Cytotoxic T cell (primary cell): ENCODE measurements around the genes RPN2 and VSTM2L.

- PRO-cap, 2 experiments: peak in 1 of 2 experiments; most common plus-strand start chr20:36645571 (in 1); most common minus-strand start chr20:36645585 (in 1)
Observed at GRCh38 chr20:36645448-36645730, 607 bp downstream of the SLA2 start.

GRCh38 chr20:36676756-36677092 is 30.7 kb upstream of the SLA2 start:
- PRO-cap, 2 experiments: no peak in any of the 2 experiments

DNA sequence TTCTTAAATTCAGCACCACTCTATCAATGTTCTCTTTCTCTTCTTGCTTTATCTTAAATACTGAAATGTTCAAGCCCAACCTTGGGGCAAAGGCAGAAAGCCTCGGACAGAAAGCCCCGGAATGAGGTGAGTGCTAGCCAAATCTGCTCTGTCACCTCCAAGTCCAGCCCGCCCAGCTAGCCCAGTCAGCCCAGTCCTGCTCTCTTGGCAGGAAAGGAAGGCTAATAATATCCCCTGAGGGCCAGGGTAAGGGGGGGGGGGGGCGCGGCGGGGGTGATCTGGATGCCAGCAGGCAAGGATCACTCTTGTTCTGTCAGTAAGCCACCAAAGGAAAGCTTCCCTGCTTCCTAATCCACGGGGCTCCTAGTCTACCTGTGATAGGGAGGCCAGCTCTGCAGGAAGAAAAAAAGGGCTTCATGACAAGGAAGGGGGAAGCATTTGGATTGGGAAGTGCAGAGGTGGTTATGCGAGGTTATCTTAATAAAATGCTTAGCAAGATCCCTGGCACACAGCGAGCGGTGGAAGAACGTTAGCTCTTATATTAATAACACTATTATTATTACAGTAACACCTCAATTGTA is 1.1 kb downstream of the NDRG3 start:
- PRO-cap, 2 experiments: no peak in any of the 2 experiments

- PRO-cap, 2 experiments: no peak in any of the 2 experiments
Observed at GRCh38 chr20:36813831-36814204, 40.3 kb upstream of the DSN1 start.

GRCh38 chr20:36819523-36820115 is 43.7 kb downstream of the SOGA1 start:
- PRO-cap, 2 experiments: no peak in any of the 2 experiments

GRCh38 chr20:36887804-36888221 is 11.9 kb downstream of the TLDC2 start:
- PRO-cap, 2 experiments: no peak in any of the 2 experiments

DNA sequence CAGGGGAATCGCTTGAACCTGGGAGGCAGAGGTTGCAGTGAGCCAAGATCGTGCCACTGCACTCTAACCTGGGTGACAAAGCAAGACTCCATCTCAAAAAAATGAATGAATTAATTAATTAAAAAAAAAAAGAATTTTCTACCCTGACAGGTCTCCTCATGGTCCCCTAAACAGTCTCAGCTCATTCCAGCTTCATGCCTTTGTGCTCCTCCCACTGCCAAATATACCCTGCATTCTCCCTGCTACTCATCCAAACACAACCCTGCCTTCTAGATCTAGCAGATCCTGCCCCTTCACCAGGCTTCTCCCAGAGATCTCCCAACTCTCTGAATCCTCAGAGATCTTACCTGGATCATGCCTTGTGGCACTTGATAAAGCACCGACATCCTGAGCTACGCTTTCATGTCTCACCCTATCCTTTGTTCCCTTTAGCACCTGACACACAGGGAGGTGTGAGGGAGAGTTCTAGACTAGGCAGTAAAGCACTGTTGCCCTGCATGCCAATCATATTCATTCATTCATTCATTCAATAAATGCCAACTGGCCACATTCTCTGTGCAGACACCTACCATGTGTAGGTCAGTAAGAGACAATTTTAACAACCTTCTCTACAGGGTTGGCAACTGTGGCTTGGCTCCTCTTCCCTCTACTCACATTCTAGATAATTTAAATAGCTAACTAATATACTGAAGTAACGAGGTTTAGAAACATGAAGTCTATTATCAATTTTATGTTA is 21.0 kb downstream of the TLDC2 start:
- PRO-cap, 2 experiments: peak in 1 of 2 experiments; most common minus-strand start position 219 of the sequence (in 1)

DNA sequence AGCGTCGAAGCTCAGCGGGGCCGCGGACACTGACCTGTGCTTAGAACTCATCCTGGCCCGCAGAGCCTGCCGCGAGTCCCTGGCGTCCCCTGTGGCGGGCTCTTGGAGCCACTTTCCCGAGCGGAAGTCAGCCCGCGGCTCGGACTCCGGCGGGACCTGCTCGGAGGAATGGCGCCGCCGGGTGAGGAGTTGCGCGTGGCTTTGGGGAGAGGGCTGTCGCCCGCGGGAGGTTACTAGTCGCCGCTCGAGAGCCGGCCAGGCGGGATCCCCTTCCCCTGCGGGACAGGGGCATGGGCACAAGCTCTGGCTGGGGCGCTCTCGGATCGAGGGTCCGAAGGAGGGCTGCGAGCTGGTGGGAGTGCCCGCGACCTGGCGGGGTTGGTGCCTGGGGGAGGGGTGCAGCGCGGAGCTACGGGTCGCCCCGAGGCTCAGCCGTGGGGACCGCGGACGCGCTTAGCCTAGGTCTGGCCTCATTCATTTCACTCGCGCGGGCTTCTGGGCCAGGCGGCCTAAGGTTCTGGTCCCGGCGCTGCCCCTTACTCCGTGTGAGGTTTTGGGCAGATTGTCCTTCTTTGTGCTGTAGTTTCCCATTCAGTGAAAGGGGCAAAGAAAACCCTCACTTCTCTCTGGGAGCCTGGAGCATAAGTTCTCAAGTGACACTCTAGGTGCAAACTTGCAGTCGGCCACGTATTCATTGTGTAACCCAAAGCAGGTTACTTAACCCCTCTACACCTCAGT is at the start of gene RPN2:
Gene RPN2, plus strand, starts transcription at position 142 of the 738 bp plus-strand sequence.
- PRO-cap, 2 experiments: peak in 2 of 2 experiments; most common plus-strand start position 163 of the sequence (in 2); most common minus-strand start position 344 of the sequence (in 1)

GRCh38 chr20:37294272-37294643 is 4.8 kb downstream of the MANBAL start:
- PRO-cap, 2 experiments: no peak in any of the 2 experiments

- PRO-cap, 2 experiments: no peak in any of the 2 experiments
Observed at GRCh38 chr20:37378606-37379620, 33.0 kb downstream of the SRC start.

DNA sequence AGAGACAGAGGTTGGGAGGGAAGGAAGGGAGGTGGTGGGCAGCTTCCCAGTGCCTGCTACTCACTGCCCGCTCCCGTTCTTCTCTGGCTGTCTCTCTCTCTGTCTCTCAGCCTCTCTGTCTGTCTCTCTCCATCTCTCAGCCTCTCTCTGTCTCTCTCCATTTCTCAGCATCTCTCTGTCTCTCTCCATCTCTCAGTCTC is 72.4 kb downstream of the SRC start:
- PRO-cap, 2 experiments: no peak in any of the 2 experiments

GRCh38 chr20:37694298-37694551 is 395 bp downstream of the CTNNBL1 start:
- PRO-cap, 2 experiments: peak in 1 of 2 experiments; most common plus-strand start chr20:37694469 (in 1)

DNA sequence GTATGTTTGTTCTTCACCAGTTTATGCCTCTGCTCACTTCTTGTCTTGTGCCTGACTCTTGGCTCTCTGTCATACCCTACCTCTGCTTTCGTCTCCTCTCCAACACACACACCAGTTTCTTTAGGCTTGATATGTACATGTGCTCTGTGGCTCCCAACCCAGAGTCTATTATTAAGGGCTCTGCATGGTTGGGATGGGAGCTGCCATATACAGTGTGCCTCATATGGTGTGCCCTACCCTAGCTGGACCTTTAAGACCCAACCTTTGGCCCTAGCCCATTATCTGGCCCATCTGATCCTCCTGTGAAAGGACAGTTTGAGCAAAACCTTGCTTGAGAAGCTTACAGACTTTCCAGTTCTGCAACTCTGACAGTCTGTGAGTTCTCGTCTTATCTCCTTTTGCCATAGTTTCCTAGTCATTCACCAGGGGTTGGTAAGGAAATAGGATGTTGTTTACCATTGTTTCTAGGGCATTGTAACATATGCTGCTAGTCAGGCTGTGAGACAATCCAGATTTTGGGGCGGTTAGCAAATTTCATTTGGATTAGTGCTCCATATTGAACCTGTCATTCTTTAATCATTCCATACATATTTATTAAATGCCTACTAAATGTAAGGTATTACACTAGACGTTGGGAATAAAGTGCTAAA is 17.1 kb downstream of the CTNNBL1 start:
- PRO-cap, 2 experiments: no peak in any of the 2 experiments

DNA sequence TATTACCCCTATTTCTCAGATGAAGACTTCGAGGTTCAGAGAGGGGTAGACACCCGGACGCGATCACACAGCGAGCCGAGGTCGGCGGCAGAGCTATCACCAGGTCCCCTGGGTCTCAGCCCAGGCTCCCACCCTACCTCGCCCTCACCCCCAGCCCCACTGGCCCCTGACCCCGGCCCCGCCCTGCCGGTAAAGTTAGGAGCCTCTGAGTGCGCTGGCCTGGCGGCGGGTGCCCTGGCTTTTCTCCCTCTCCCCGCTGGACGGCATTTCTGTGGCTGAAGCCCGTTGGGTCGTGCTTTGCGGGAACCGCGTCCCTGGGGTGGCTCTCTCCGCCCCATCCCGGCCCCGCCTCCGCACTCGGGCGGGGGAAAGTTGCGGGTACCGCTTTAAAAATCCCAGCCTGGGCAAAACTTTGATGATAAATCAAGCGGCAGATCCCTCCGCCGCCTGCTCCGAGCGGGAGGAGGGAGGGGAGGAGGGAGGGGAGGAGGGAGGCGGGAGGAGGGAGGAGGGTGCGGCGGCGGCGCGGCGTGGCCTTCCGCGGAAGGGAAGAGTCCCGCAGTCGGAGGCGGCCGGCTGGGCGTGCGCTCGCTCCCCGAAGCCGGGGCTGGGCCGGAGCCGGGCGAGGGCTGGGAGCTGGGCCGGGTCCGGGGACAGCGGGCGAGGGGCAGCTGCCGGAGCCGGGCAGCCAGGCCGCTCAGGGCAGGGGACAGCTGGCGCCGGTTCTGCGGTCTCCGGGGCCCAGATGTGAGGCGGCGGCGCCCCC is at the start of gene VSTM2L:
Gene VSTM2L, plus strand, starts transcription at position 559 of the 766 bp plus-strand sequence.
- PRO-cap, 2 experiments: no peak in any of the 2 experiments

DNA sequence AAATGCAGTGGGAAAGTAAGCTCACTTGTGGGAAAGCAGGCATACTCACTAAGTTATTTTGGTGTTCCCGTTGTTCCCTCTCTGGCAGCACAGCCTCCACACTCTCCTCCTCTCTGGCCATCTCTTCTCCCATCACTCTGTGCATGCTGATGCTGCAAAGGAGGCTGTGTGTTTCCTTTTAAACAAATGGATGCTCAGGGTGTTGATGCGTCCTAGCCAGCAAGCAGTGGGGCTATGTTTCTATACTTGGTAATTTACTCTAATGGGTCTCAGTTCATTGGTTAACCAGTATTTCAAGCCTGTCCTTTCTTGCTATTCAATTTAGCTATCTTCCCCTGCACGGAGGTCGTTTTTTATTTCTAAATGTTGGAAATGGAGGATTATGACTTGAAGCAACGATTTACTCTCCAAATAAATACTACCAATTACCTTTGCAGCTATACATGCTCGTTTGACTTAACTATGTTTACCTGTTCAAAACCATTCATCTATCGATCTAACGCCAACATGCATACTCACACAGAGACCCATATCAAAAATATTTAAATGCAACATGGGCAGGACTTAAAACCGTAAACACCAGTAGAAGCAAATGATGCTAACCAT is 44.4 kb downstream of the TTI1 start:
- PRO-cap, 2 experiments: no peak in any of the 2 experiments

DNA sequence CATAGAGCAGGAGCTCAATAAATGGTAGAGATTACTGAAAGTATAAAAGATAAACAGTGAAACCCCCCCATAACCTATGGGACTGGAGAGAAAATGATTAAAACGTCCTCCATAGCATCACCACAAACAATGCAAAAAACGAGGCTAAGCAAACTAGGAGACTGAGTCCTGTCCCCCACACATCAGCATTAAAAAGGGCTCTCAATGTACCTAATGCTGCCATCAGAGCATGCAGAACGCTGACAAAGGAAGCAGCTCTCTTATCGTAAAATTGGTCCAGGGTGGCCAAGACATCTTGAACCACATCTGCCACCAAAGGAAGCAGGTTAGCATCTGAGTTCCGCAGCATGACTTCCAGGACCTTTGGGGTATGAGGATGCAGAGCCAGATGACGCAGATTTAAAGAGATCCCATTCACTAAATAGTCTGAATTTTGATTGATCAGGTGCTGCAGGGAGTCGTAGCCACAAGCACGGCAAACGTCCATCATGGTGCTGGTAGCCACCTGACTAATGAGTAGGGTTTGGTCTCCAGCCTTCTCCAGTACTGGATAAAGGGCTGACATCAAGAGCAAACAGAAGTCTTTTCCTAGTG is 21.9 kb downstream of the TTI1 start:
- PRO-cap, 2 experiments: no peak in any of the 2 experiments

GRCh38 chr20:38067416-38067928 is 33.9 kb downstream of the RPRD1B start:
- PRO-cap, 2 experiments: no peak in any of the 2 experiments

- PRO-cap, 2 experiments: peak in 1 of 2 experiments; most common plus-strand start chr20:38070560 (in 1)
Observed at GRCh38 chr20:38069848-38070678, 36.5 kb downstream of the RPRD1B start.

GRCh38 chr20:38085338-38085696 is 51.8 kb downstream of the RPRD1B start:
- PRO-cap, 2 experiments: no peak in any of the 2 experiments

DNA sequence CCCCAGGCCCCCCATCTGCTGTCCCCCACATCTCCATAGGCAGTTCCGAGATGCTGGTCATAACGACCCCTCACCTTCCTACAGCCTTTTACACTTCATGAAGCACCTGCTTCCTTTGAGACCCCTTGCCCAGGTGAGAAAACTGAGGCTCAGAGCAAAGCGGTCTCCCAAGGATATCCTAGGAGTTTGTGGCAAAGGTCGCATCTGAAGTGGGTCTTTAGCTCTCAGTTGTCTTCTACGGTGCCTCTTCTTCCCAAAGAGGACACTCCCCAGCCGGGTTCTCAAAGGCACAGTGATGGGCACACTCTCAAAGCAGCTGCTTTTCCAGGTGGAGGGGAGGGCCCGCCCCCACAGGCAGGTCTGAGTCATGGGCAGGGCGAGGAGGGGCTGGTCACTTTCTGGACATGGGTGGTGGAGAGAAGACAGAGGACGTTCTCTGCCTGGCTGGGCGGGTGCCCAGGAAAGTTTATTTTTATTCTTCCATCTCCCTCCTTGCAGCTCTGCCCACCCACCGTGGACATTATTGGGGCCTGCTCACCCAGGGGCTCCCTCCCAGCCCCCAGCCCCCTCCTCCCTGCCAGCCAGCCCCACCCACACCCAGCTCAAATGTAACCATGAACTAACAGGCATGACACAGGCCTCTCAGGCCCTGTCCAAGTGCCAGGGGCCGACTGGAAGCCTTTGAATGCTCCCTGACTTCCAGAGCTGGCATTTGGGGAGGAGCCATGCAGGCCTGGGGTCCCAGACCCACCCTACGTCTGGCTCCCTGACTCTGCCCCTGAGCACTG is 8.2 kb downstream of the TGM2 start:
- PRO-cap, 2 experiments: no peak in any of the 2 experiments